ENCODE measurements around a stretch of chr9.

DNA sequence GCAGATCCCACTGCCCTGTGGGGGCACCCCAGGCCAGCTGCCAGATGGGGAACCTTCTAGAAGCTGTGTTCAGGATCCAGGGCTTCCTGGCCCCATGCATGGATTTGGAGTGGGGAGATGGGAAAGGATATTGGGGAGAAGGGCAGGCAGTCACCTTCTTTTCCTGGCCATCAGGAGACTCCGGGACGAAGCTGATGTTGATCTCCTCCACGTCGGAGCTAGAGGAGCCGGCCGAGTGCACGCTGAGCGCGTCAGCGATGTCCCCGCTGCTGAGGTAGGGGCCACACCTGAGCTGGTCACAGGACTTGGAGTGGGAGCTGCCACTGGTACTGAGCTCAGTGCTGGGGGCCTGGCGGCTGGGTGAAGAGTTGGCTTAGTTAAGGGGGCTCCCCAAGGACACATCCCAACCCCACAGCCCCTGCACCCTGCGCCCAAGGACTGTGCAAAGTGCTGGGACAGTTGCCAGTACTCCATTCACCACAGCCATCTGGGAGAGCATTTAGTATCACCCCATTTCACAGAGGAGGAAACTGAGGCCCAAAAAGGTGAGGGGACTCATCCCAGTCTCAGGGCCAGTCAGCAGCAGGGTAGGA is 19.2 kb downstream of the RALGDS start:
- RRBS = no CpG with 5 or more reads among the region's 13 CpGs

- RRBS = no CpG with 5 or more reads among the region's 14 CpGs
Measured at GRCh38 chr9:133103141-133103900, 17.7 kb downstream of the RALGDS start.

DNA sequence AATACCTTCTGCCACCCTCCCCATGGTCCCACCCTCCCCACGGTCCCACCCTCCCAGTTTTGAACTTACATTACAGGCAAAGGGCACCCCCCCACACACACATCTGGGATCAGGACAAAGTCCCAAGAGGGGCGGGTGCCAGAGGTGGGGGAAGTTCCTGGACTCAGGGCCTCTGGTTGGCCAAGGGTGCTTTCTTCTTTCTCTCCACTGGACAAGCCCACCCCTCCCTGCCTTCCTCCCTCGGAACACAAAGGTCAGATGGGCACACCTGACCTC is 19.1 kb upstream of the RALGDS start:
- RRBS = no CpG with 5 or more reads among the region's 3 CpGs

GRCh38 chr9:133143198-133143764 is 20.4 kb downstream of the GBGT1 start:
- RRBS = no CpG with 5 or more reads among the region's 14 CpGs

- RRBS = 64% methylated on average over 3 of the region's 39 CpGs
Measured at GRCh38 chr9:133233592-133234572, 24.8 kb upstream of the OBP2B start.

DNA sequence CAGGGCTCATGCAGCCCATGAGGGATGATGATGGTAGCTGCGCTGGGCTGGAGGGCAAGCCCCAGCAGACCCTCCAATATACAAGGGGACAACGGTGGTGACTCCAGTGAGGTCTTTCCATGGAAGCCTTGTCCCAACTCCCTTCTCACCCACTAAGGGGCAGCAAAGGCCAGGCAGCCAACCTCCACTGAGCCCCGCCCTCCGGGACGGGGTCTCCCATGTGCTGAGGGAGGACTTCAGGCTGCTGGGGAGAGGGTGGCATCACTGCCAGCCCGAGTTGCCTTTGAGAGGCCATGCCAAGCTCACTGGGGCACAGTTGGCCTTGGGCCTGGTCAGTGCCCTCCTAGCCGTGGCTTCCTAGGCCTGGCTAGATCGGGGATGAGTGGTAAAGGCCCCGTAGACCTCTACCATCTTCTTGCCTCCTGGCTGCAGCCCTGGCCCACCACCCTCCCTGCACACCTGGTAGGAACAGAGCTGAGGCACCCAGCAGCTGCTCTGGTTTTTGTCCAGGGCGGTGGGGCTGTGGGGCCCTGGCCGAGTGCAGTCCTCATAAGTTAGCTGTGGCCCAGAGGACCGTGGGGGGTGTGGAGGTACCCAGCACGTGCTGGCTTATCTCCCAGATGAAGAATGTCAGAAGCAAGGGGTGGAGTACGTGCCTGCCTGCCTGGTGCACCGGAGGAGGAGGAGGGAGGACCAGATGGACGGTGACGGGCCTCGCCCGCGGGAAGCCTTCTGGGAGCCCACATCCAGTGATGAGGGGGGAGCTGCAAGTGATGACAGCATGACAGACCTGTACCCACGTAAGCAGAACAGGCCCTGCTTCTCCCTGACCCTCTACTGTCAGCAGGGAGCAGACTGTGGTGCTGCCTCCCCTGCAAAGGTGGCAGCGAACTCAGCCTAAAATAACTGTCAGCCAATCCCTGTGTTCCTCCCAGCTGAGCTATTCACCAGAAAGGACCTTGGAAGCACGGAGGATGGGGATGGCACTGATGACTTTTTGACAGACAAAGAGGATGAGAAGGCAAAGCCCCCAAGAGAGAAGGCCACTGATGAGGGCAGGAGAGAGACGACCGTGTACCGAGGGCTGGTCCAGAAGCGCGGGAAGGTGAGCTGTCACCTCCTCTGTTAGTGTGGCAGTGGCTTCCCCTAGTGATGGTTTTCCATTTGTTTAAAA is 3.4 kb downstream of the SURF2 start:
- RRBS = no CpG with 5 or more reads among the region's 28 CpGs

DNA sequence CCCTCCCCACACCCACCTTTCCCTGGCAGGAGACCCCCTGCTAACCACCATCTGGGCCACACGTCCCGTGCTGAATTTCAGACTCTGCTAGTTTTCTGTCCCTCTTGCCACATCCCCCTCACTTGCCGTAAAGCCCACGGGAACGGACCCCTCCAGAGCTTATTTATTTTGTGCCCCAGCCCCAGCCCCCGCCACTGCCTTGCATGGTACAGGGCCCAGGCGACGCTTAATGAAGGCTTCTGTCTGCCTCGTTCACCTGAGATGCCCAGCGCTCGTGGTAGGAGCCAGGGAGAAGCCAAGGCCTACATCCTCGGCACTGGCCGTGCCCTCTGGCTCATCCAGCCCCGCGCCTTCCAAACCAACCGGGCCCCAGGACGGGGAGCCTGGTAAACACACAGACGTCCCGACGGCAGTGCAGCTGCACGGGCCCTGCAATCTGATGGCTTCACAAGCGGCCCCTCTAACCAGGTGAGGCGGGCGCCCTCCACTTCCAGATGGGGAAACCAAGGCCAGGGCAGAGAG is 23.8 kb downstream of the FAM163B start:
- RRBS = no CpG with 5 or more reads among the region's 24 CpGs

- RRBS = 5% methylated on average over 2 of the region's 22 CpGs
Measured at GRCh38 chr9:133658562-133658975, 22.4 kb downstream of the DBH start.

DNA sequence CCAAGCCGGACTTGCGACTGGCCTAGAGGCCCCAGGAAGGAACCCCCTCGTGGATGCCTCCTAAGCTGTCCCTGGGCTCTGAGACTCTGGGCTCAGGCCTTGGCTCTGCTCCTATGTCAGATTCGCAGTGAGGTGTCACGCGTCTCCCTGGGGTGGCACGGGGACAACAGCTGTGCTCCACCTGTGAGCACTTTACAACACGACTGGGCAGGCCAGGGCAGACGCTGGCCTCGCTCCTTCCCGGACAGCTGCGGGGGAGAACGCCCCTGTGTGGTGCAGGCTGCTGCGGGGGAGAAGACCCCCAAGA is 36.2 kb downstream of the SARDH start:
- RRBS = no CpG with 5 or more reads among the region's 14 CpGs

DNA sequence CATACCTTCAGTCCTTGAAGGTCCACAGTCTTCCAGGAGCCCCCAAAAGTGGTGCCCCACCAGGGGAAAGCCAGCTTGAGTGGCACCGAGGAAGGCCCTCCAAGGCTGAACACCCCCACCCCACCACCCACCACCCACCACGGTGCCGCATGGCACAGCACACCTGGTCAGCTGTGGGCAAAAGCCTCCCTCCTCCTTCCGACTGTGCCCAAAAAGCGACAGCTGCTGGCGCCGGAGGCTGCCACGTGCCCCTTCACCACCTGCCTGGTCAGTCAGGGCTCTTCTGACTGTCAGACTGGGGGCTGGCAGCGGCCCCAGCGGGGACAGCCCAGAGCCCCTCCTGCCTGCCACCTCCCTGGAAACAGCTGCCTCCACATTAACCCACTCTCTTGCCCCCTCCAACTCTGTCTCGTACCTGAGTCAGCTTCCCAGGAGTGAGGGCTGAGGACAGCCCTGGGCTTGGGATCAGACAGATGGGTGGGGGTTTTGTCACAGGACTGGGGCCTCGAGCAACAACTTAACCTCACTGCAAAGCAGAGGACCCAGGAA is 648 bp downstream of the SARDH start:
- RRBS = no CpG with 5 or more reads among the region's 12 CpGs

GRCh38 chr9:133756332-133756652 is 18.1 kb upstream of the SARDH start:
- RRBS = no CpG with 5 or more reads among the region's 11 CpGs

- RRBS = no CpG with 5 or more reads among the region's 39 CpGs
Measured at GRCh38 chr9:133823055-133824274, 85.3 kb upstream of the SARDH start.

GRCh38 chr9:133862369-133863236 is 124.5 kb upstream of the SARDH start:
- RRBS = no CpG with 5 or more reads among the region's 40 CpGs

GRCh38 chr9:133954784-133956372 is 36.7 kb downstream of the VAV2 start:
- RRBS = no CpG with 5 or more reads among the region's 35 CpGs

DNA sequence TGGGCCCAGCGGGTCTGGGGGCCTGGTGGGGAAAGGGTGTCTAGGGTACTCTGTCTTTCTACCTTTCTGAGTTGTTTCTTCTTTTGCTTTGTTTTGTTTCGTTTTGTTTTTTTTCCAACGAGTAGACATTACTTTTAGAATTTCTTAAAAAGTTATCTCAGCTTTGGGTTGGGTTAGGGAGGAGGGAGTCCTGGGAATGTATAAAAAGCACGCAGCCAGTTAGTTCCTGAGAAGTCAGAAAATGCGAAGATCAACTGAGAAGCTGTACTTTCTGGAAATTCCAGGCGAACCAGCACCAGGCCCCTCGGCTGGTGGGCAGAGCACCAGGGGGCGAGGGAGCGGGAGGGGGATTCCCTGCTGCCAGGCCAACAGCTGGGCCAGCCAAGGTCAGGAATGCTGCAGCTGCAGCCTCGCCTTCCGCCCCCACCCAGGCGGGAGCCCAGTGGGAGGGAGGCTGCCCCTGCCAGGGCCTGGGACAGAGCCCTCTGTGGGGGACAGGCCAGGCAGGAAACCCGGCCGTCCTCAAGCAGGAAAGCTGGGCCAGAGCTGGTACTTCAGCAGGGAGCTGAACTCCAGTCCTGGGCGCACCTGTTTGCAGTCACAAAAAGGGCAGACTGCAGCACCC is 35.6 kb downstream of the VAV2 start:
- RRBS = no CpG with 5 or more reads among the region's 15 CpGs

GRCh38 chr9:134060029-134060472 is 7.8 kb downstream of the BRD3 start:
- RRBS = 69% methylated on average over 2 of the region's 11 CpGs

DNA sequence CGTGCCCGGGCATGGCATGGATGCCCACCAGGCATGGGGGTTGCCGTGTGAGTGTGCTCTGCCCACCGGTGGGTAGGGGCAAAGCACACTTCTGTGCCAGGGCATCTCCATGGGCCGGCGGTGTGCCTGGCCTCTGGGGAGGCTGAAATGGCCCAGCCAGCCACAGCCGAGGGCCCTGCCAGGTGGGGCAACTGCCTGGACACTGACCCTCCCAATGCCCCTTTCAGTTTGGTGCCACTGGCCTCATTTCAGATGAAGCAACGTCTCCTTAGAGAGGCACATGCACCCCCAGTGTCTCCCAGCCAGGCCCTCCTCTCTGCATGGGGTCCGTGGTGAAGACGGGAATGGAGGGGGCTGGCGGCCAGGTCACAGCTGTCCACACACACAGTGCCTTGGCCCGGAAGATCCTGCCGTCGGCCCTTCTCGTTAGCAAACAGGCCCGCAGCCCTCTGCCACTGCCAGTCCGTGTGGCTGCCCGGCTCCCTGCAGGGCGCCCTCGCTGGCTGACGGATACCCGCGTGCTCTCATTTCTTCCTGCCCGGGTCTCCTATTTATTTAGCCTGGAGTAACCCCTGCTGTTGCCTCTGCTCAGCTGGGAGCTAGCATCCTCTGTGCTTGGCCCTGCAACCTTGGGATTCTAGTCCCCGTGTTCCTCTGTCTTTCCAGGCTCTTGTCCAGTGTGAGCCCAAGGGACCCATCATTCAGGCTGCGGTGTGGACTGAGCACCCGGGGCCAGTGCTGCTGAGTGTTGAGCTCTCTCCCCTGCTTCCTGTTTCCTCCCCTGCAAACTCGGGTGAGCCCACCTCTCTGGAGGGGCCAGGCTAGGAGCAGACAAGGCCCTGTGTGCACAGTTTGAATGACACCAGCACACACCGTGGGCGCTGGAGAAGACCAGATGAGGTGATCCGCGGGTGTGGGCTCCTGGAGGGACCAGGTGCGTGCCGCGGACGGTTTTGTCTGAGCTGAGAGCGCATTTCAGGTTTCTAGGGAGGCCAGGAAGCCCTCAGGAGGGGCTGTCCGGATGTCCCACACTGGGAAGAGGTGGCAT is 42.9 kb downstream of the WDR5 start:
- RRBS = no CpG with 5 or more reads among the region's 38 CpGs

DNA sequence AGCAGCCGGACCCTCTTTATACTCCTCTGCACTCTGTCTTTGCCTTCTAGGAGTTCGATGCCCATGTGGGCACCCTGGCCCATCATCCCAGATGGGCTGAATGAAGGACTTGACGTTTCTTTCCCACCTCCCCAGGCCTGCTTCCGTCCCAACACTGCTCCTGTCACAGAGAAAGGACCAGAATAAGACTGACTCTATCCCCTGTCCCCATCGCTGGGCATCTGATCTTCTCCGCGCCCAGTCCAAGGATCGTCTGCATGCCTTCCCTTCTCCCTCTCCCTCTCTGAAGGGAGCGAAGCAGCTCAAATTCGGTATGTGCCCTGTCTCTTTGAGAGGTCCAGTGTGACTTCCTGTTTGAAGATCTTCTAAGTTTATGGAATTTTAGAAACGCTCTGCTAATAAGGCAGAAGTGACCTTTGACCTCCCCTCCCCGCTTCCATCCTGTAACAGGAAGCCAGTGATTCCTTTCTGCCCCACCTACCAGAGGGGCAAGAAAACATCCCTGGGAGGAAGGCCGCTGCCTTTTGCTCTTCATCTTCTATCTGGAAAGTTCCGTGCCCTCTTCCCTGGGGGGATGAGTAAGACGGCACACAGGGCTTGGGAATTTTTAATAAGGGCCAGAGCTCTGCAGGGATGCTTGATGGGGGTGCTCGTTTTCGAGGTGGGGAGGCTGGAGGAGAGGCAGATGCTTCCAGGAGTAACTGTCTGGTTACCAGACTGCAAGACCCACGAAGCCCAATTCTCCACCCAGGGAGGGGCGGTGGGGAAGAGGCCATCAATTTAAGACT is 69.2 kb downstream of the WDR5 start:
- RRBS = no CpG with 5 or more reads among the region's 19 CpGs

DNA sequence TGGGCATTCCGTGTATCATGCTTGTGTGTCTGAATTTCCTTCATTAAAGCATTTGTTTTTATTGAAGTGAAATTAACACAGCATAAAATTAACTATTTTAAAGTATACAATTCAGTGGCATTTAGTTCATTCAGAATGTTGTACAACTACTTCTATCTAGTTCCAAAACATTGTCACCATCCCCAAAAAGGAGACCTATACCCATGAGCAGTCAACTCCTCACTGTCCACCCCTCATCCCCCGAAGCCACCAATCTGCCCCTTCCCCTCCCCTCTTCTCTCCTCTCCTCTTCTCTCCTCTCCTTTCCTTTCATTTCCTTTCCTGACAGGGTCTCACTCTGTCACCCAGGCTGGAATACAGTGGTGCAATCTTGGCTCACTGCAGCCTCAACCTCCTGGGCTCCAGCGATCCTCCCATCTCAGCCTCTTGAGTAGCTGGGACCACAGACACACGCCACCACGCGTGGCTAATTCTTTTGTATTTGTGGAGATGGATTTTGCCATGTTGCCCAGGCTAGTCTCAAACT is 86.7 kb downstream of the WDR5 start:
- RRBS = no CpG with 5 or more reads among the region's 6 CpGs

- RRBS = 81% methylated on average over 13 of the region's 32 CpGs
Measured at GRCh38 chr9:134294195-134294796, 32.0 kb upstream of the RXRA start.

Measured in epithelial cell of prostate (primary cell).